Occipital lobe (tissue), 2 donors: ENCODE data around the gene VPS8.

- RAMPAGE, long total RNA = no peak
Measured at GRCh38 chr3:184361205-184361533, 236 bp downstream of the CLCN2 start.

GRCh38 chr3:184362762-184363585 lies 1.5 kb downstream of the POLR2H start:
- RAMPAGE, long total RNA = no peak

DNA sequence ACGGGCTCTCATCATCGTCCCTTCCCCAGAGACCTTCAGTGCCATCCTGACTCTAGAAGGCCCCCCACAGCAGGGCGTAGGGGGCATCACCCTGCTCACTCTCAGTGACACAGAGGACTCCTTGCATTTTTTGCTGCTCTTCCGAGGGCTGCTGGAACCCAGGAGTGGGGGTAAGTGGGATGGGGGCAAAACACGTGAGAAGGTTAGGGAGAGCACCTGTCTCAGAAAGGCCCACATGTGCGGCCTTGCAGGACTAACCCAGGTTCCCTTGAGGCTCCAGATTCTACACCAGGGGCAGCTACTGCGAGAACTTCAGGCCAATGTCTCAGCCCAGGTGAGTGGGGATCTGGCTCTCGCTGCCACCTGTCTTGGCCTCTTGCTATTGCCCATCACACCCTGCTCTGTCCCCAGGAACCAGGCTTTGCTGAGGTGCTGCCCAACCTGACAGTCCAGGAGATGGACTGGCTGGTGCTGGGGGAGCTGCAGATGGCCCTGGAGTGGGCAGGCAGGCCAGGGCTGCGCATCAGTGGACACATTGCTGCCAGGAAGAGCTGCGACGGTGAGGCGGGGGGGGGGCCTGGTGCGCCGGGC lies 2.8 kb downstream of the CHRD start:
- RAMPAGE, long total RNA = no peak

- RAMPAGE, long total RNA = no peak
Measured at GRCh38 chr3:184558767-184559739, 2.5 kb upstream of the EPHB3 start.

DNA sequence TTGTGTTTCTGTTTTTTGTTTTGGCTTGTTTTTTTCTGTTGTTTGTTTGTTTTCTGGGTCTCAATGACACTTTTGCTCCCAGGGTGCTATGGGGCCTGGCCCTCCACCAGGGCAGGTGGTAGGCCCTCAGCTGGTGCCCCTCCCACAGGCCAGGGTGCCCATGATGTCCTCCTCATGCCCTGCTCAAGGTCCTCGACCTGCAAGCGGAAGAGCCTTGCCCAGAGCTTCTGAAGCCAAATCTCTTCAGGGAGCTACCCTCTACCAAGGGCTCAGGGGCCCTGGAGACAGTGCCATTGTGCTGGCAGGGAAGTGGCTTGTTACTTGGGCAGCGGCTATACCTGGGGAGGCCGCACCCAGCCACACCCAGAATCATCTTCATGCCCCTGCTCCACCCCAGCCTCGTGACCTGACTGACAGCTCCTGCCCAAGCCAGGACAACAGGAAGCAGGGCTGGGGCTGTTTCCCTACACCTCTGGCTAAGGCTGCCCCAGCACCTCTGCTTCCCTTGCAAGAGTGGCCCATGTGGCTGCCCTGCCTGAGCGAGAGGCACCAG lies 5.3 kb downstream of the EPHB3 start:
- RAMPAGE, long total RNA = no peak

DNA sequence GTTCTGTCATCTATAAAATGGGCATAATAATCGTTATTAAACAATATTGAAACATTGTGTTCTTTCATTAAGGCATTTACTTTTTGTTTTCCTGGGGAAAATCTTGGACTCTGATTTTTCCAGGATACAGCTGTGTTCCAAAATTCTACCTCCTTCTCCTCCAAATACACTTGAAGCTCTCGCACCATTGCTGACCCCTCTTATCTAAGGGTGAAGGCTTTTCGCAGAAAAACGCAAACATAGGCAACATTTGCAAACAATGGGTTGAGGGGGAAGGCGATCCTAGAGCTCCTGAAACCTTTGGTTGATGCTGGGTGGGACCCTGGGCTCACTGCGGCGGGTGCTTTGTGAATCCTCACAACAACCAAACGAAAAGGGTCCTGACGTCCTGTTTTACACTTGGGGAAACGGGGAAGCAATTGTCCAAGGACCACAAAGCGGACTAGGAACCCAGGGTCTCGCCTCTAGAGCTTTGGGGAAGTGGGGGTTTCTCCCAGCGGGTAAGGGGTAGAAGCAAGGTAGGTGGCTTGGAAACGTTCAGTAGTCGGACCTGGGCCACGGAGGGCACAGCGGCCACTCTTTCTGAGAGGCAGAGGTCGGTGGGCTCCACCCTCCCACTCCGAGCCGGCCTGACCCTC lies 42.0 kb downstream of the EPHB3 start:
- RAMPAGE, long total RNA = no peak

DNA sequence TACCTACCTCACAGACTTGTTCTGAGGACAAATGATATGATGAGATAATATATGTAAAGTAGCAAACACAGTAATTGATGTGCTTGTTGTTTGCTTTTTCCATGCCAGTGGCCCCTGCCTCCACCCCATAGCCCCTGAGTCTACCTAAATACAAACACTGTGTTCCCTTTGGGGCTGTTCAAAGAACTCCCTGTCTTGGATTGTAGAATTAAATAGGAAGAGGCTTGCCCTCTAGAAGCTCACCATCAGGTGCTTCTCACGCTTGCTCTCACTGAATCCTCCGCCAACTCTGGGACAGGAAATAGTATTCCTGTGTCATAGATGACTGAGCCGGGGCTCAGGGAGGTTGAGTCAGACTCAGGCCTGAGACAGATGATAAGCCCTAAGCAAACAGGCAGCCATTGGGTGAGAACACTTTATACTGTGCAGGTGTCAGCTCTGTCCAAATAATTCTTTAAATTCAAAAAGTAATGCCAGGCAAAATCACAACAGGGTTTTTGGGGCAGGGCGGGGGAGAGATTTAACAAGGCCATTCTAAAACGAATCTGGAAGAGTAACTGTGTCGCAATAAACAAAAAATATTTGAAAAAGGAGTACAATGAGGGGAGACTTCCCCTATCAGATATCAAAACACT lies 58.9 kb downstream of the EPHB3 start:
- RAMPAGE, long total RNA = no peak

GRCh38 chr3:184691427-184692246 lies 20.2 kb downstream of the MAGEF1 start:
- RAMPAGE, long total RNA = no peak

GRCh38 chr3:184811670-184812983 lies at the start of gene VPS8:
Gene VPS8 (plus strand): TSS chr3:184812166.
- RAMPAGE, long total RNA = start-site peak on the plus strand at chr3:184812166-184812203, 663 and 1,030 reads in 2 replicates

- RAMPAGE, long total RNA = no peak
Measured at GRCh38 chr3:184814103-184814778, 2.3 kb downstream of the VPS8 start.

DNA sequence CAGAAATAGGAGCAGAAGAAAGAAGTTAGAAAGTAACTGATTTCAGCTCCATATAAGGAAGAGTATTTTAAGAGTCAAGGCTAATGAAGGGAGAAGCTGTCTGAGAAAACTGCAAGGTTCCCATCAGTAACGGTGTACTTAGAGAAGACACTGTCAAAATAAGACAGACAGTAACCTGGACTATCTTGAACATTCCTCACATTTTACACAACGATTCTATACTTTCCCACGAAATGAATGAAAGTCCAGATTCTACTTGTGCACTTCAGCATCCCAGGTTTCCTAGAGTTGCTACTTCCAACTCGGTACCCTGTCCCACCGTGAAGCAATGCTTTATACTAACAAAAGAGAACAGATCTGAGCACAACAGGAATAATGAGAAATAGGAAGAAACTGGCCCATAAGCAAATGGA lies 1.8 kb downstream of the C3orf70 start:
- RAMPAGE, long total RNA = no peak

- RAMPAGE, long total RNA = no peak
Measured at GRCh38 chr3:185250598-185250986, 3.3 kb downstream of the EHHADH start.

- RAMPAGE, long total RNA = no peak
Measured at GRCh38 chr3:185482983-185483590, 15.7 kb downstream of the TMEM41A start.

- RAMPAGE, long total RNA = no peak
Measured at GRCh38 chr3:185716615-185717555, 108.0 kb downstream of the IGF2BP2 start.

GRCh38 chr3:185758937-185759249 lies 65.9 kb downstream of the IGF2BP2 start:
- RAMPAGE, long total RNA = no peak

- RAMPAGE, long total RNA = no peak
Measured at GRCh38 chr3:185915712-185916658, 21.8 kb downstream of the TRA2B start.

- RAMPAGE, long total RNA = no peak
Measured at GRCh38 chr3:185929183-185930585, 8.1 kb downstream of the TRA2B start.

GRCh38 chr3:185943143-185943769 lies 5.4 kb upstream of the TRA2B start:
- RAMPAGE, long total RNA = no peak

DNA sequence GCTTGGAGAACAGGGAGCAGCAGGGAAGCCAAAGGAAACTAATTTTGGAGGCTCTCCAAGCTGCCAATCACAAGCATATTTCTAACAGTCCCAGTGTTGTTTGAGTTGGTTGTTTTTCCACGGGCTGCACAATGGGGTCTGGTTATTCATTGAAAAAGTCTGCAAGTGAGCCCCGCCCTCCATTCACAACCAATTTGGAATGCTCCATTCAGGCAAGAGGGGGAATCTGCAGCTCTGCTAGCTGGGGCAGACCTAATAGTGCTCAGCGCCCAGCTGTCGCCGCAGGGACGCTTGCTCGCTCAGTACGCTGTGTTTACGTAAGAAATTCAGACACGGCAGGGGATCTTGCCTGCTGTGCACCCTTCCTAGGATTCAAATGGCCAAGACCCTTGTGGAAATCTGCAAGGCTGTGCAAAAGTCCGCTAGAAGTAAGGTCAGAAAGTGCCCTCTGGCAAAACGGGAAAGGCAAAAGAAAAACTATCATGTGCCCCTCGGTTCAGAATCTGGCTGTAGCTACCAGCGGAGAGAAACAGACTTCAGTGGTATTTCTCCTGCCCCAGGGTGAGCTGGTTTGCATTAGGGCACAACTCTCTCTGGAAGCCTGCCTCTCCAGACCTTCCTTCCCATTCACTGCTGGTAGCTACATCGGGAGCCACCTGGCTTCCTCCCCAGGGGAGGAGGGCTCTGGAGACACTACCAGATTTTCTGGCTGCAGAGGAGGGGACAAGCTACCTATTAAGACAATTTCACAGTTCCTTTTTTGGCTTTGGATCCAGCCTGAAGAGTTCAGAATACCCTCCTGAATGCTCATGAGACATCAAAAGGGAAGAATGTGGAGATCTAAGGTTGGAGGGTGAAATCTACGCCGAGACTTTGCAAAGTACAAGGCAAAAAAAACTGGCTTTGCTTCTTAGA lies 10.9 kb downstream of the ETV5 start:
- RAMPAGE, long total RNA = no peak

DNA sequence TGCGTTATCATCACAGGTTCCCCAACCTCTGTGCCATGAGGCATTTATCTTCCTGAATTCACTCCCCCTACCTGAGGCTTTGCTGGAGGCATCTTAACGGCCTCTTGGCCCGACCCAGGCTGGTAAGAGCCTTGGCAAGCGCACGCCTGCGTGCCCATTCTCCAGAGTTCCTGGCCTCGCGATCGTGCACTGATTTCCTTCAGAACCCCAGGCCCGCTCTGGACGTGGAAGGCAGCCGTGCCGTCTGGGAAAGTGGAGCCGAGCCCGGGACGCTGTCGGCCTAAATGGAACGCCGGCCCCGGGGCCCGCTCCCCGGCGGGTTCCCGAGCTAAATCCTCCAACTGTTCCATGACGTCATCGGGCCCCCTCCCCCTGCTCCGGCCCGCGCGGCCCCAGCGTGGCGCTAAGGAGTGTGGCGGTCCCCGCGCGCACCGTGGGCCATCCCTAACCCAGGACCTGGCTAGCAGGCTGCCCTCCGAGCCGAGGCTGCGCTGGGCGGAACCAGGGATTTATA lies 84.6 kb upstream of the ETV5 start:
- RAMPAGE, long total RNA = no peak